LHCN-M2 (cell line): ENCODE results near the genes TRIM36, PGGT1B, FEM1C, TMED7 and SEMA6A.

DNA sequence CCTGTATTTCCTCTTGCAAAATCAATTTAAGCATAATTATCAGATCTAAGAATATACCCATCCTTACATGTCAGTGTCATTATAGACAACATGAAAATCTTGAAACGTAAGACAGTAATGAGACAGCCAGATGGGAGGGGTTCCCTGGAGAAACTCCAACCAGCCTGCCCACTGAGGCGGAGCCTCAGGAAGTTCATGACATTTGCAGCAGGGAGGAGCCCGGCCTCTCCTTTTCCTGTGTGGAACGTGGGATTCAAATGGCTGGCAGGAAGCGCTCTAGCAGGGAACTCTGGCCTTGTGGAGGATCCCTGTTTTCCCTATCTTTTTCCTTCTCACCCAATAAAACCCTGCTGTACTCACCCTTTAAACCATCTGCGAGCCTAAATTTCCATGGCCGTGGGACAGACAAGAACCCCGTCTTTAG, 176.6 kb upstream of the KCNN2 start:
- RAMPAGE, long total RNA, result no peak

DNA sequence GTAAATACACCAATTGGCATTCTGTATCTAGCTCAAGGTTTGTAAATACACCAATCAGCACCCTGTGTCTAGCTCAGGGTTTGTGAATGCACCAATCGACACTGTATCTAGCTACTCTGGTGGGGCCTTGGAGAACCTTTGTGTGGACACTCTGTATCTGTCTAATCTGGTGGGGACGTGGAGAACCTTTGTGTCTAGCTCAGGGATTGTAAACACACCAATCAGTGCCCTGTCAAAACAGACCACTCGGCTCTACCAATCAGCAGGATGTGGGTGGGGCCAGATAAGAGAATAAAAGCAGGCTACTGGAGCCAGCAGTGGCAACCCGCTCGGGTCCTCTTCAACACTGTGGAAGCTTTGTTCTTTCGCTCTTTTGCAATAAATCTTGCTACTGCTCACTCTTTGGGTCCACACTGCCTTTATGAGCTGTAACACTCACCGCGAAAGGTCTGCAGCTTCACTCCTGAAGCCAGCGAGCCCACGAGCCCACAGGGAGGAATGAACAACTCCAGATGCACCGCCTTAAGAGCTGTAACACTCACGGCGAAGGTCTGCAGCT, 71.4 kb downstream of the KCNN2 start:
- RAMPAGE, long total RNA, result no peak

DNA sequence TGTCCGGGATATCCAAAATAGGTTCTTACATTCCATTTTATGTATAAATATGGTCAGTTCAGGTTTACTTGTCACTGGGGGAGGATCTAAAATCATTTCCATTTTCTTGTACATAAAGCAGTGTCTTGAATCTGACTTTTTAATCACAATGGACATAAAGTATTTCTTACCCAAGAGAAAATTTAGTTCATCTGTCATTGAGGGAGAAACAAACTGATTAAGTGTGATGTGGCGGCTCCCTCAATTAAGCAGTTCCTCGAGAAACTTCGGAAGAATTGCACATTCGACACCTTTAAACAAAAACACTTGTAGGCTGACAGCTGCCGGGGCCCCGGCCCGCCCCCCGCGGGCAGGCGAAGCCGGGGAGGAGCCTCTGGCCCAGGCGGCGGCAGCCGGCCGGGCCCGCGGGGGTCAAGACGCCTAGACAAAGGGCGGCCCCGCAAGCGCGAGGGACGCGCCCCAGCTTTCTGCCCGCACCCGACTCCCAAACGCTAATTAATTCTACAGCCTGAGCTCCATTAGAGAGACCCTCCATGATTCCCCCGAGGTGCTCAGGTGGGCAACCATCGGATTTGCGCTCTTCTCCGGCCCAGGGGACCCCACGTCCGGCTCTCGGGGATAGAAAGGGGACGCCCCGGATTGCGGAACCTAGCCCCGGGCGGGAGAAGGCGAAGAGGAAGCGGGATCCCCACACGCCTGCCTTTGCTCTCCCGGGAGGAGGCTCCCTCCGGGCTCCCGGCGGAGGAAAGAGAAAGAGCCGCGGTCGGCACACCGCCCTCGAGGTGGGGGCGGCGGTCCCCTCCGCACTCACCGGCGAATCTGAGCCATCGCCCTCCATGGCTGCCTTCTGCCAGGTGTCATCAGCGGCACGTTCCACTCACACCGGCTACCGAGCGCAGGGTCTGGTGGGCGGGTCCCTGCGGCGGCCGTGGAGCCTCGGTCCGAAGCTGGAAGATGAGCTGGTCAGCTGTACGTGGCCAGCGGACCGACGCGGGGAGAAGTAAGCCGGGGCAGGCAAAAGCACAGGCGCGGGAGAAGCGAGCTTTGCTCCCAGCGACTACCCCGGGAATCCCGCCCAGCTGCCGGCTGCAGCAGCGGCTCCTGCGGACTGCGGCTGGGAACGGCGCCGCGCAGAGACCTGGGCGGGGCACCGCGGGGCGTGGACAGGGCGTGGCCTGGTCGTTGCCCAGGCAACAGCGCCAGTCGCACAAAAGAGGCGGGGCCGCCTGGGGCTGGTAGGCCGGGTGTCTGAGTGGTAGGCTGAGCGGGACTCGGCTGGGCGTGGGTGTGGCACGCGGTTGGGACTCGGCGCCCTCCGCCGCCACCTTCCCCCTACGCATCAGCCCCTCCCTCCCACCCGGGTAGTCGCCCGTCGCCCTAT, at the start of gene TRIM36:
Gene TRIM36 (minus strand): TSS at position 1,112 of the 1,381 bp plus-strand sequence.
- RAMPAGE, long total RNA, result no peak

- RAMPAGE, long total RNA, result no peak
Measured at GRCh38 chr5:115193718-115194072, 24.0 kb upstream of the TRIM36 start.

DNA sequence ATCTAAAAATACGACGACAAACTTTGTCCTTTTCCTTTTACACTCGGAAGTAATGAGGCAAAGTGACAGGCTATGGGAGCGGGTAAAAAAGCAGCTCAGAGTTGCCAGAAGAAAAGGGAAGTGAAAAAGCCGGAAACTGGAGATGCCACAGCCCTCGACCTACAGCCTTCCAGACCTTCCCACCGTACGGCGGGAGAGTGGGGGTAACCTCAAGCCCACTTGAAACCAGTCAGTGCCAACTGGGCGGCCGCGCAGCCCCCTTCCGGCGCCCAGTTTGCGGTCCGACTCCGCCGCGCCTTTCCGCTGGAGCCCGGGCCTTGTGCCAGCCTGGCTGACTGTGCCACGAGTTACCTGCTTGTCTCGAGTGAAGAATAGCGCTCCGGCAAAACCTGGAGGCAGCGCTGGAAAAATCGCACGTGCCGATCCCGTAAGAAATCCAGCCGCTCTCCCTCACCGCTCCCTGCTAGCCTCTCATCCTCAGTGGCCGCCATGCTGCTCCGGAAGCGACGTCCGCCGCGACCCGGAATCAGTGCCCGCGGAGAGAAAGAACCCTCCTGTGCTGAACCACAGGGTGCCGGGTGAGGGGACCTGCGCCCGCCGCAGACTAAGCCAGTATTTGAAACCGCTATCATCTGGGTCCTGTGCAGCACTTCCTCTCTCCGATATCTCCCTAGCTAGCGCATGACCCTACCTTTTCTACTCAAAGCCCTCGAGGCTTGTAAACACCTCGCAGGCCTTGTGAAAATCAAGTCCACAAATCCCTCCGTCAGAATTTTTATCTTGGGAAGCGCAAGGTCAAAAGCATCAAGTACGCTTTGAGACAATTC, at the start of gene PGGT1B:
Gene PGGT1B (minus strand): TSS at position 517 of the 827 bp plus-strand sequence.
- RAMPAGE, long total RNA, result start-site peak on the minus strand centred at position 508 of the sequence, 20 bp wide, 77 reads

GRCh38 chr5:115544610-115544939, at the start of gene FEM1C:
Gene FEM1C, minus strand, starts transcription at chr5:115544775.
- RAMPAGE, long total RNA, result no peak

- RAMPAGE, long total RNA, result no peak
Measured at GRCh38 chr5:115544940-115545198, 294 bp upstream of the FEM1C start.

DNA sequence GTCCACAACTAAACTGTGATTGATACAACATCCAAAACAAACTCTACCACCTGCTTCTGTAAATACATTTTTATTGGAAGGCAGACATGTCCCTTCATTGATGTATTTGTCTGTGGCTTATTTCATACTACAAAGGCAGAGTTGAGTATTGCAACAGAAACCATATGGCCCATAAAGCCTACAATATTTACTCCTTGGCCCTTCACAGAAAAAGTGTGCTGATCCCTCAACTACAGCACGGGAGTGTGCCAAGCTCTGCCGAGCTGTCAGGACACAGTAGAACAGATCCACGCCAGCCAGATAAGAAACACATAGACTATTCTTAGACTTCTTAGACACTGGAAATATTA, 13.3 kb downstream of the TICAM2 start:
- RAMPAGE, long total RNA, result no peak

DNA sequence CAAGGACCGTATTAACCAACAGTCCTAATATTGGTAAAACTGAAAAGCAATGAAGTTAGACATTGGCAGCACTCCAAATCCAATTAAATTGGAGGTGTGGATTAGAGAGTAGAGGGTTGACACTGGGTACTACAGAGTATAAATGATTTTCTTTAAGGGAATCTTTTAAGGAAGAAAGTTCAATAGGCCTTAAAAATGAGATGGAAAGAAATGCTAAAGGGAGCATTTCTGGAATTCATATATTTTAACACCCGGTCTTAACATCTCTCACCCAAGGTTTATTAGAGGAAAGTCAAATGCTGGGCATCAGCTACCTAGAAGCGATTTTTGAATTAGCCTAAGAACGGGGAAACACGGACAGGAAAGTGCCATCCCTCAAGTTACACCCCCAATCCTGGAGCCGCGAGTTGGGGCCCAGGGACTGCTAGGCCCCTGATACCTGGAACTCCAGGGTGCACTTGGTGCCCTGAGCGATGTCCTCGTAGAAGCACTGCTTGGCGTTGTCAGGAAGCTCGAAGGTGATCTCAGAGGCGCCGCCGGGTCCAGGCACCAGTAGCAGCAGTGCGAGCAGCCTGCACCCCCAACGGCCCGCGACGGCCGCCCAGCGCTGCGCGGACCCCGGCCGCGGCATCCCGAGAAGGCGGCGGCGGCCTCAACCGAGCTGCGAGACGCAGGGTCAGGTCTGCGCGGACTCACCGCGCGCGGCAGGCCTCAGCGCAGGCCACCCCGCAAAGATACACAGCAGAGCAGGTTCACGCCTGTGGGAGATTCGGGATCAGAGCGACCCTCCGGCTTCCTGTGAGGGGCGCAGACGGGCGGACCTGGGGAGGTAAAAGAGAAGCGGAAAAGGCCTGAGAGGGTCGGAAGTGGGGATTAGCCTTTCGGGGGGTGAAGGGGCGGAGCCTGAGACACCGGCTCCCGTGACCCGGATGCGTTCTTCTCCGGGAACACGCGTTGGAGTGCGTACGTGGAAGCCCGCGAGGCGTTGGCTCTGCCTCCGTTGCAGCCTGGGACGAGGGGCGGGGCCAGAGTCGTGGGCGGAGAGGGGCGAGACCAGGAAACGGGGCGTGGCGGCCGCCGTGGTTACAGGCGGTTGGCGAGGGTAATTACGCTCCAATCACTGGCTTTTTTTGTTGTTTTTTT, at the start of gene TMED7:
Gene TMED7 (minus strand): TSS at position 875 of the 1,143 bp plus-strand sequence.
- RAMPAGE, long total RNA, result no peak

- RAMPAGE, long total RNA, result no peak
Measured at GRCh38 chr5:115735016-115735580, 81.4 kb downstream of the CDO1 start.

- RAMPAGE, long total RNA, result no peak
Measured at GRCh38 chr5:115815916-115816221, 590 bp downstream of the CDO1 start.

- RAMPAGE, long total RNA, result no peak
Measured at GRCh38 chr5:116083944-116084703, 701 bp upstream of the COMMD10 start.

GRCh38 chr5:116233157-116234015, 148.6 kb downstream of the COMMD10 start:
- RAMPAGE, long total RNA, result no peak

DNA sequence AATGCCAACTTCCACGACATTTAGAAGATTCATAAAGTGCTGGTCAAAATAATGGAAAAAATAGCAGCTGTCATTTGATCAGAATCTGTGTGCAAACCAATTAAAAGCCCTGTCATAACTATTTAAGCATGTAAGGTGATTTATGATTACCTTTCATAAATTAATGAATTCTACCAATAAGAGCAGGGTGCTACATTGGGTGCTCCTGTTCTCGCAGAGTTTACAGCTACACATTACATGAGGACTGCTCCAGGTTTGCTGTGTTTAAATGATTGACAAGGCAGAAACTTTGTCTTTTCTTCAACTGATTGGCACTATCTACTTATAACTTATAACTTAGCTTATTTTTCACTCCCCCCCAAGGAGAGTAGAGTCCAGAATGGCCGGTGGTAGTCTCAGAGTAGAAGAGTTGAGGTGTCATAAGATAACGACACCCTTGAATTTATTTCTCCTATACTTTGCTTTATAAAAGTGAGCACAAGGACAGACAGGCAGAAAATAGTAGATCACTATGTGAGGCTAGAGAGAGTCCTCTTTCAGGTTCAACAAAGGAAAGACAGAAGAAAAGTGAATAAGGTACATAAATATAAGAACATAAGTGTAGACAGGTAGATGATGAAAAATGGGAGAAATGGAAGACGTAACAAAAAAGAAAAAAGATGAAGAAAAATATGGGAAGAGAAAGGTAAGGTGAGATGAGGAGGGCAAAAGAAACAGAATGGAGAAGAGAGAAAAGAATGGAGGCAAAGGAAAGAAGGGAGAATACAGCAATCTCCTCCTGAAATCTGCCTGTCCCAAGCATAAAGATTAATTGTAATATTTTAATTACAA, 155.0 kb downstream of the COMMD10 start:
- RAMPAGE, long total RNA, result no peak

- RAMPAGE, long total RNA, result no peak
Measured at GRCh38 chr5:116337764-116338567, 236.7 kb downstream of the SEMA6A start.

GRCh38 chr5:116348326-116349022, 226.1 kb downstream of the SEMA6A start:
- RAMPAGE, long total RNA, result no peak

GRCh38 chr5:116455155-116455354, 119.6 kb downstream of the SEMA6A start:
- RAMPAGE, long total RNA, result no peak

DNA sequence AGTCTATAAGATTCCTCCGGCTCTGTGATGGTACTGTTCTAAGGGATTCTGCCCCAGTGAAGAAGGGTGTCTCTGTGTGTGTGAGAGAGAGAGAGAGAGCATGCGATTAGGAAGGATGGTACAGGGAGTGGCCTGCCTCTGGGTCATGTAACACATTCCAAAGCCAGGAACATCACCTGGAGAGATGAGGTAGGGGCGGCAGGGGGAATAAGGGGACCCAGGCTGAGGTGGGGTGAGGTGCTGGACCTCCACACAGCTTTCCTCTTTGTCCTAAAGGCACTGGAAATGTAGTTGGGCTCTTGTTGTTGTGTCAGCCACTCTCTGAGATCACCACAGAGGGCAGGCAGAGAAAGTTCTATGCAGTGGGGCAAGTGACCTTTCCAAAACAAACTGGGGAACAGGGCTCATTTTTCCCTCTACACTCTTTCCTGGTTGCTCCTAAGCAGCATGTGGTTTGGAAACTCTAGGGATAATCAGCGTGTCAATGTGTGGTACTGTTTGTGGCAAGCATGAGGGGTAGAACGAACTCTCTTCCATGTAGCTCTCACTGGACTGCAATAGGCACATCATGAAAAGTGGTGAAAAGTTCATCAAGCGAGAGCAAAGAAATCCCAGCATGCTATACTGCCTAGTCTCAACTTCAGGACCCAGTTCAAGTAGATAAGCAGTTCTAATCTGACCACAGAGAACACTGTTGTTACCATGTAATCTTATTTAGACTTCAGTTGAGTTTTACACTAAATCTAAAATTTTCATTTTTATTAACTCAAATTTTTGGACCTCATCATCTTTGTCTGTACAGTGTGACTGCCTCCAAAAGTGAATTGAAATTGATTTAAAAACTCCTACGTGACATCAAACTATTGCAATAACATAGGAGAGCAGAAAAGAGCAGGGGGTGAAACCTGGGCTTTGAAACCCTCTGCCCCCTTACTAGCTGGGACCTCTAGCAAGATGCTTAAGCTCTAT, 64.8 kb downstream of the SEMA6A start:
- RAMPAGE, long total RNA, result no peak

- RAMPAGE, long total RNA, result no peak
Measured at GRCh38 chr5:116574747-116575235, at the start of gene SEMA6A. Gene SEMA6A, minus strand, starts transcription at chr5:116574823.

GRCh38 chr5:116766496-116766944, 191.9 kb upstream of the SEMA6A start:
- RAMPAGE, long total RNA, result no peak